Measurements from ENCODE around the gene RHOB.

GRCh38 chr2:20370209-20370708, 19.6 kb upstream of the PUM2 start:
- PRO-cap = no peak

- PRO-cap = no peak
Observed at GRCh38 chr2:20421771-20422541, 24.9 kb upstream of the RHOB start.

DNA sequence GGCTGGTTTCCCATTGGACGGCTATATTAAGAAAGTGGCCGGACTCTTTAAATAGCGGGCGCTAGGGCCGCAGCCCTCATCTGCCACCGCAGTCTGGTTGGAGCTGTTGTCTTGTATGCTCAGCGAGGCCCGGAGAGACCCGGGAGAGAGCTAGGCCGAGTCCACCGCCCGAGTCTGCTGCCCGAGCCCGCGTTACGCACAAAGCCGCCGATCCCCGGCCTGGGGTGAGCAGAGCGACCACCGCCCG, at the start of gene RHOB:
RHOB (plus strand) TSS at position 79 of the 247 bp plus-strand sequence.
- PRO-cap = bidirectional peak, plus-strand start at position 79 of the sequence, minus-strand start outside the sequence

- PRO-cap = no peak
Observed at GRCh38 chr2:20501172-20501432, 54.2 kb downstream of the RHOB start.

DNA sequence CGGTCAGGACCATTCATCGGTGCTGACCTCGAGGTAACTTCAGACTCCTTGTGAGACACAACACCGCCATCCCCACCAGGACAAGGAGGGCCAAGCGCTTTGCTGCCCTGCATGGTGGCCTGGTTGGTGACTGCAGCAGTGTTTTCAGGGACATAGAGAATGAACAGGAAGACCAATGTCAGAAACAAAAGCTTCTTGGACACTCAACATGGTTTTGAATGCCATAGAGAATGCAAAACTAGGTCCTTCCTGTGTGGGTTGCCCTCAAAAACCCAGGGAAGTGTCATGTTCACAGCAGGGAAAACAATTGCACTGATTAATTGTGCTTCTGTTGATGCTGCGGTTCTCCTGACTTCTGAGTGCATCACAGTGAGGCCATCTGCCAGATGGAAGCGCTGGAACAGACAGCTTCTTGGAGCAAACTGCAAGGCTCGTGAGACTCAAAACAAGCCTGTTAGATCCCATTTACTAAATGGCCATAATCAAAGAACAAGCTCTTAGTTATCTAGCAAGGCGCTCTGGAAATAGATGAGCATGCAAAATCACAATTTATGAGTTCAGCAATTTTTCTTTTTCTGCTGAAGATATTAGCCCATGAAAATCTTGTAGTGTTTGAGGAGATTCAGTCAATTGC, 77.0 kb downstream of the HS1BP3 start:
- PRO-cap = no peak

DNA sequence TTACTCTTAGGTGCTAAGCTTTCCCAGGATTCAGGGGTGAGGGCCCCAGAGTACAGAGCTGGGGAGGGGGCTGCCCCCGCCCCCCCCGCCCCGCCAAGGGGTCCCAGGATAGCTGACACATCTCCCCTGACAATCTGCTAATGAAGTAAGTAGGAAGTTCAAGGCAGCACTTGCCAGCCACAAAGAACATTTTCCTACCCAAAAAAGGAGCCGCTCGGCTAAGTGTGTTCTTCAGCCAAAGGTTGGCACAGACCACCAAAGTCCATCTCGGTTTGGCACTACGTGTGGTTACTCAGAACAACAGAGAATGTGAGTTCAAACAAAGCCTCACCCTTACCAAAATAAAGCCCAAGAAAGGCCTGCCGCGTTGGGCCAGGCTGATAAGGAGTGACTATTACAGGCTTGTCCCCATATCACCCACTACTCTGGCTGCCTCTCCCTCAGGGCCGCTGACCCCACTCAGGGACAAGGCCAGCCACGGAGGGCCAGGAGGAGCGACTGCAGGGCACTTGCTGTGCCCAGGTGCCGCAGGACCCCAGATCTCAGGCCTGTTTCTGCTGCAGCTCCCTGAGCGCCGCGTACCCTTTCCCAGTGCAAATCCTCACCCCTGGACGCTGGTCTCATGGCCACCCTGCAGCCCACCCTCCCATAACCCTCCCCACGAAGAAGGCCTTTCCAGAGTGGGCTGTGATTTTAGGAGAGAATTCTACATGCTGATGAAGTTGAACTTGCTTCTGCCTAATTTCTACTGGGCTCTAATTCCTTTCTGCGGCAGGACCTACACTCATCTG, 13.7 kb downstream of the HS1BP3 start:
- PRO-cap = no peak

DNA sequence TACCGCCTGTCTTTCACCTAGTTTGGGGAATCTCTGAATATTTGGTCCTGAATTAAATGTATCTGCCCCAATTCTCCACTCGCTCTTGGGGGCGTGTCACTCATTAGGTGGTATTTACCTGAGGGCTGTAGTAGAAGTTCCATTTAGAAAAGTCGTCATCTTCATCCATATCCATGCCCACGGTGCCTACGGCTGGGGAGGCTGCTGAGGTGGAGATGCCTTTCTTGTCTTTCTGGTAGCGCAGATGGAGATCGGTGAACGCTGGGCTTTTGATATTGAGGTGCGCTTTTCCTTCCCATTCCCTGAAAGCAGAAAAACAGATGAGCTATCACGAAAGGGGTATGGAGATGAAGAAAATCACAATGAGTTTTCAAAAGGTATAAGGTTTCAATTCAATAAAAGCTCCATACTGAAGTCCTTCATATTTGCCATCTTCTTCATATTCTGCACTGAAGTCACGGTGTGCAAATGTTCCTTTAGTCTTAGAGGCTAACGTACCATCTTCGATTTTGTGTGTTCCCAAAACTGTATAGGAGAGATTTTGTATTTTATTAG, 39.6 kb downstream of the APOB start:
- PRO-cap = no peak

DNA sequence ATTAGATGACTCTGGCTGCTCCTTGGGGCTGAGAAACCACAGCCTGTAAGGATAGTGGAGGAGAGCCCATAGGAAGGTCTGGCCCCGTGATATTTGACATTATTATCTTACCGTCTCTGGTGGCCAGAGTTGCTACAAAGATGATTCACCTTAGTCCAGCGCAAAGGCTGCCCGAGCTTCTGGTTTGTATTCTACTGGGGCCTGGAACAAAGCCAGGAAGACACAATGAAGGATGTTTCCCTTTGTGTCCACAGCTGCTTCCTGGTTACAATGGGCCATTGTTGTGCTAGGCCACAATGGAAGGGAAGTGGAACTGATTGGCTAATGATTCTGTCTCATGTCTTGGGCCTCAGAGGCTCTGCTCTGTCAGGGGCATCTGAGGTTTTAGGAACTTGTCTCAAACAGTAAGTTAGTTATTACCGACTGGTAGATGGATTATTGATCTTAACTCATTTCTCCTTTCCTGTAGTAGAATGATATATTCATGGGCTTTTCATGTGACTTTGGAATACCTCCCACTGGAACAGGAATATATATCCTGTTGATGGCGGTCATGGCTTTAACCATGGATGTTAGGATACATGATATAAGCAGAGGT, 132.3 kb downstream of the TDRD15 start:
- PRO-cap = no peak

DNA sequence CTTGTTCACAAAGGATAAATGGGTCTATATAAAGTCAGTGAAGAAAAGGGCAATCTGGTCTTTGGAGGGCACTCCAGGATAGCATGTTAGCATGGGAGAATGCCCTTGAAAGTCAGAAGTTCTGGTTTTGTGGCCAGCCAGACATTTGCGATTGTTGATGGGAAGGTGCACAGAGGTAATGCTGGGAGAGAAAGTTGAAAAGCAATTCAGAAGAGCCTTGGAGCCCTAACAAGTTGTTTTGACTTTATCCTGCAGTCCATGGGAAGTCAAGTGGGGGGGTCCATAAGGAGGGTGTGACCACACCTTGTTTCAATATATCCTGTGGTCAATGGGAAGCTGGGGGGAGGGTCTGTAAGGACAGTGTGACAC, 299.5 kb downstream of the TDRD15 start:
- PRO-cap = no peak

DNA sequence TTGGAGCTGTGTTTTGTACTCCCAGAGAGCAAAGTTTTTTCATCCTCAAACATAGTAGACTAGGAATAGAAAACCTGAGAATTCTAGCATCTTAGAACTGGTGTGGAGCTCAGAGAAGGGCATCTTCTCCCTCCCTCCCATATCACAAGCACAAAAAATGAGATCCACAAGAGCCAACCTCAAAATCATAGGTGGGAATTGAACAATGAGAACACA, 904.1 kb downstream of the TDRD15 start:
- PRO-cap = no peak

DNA sequence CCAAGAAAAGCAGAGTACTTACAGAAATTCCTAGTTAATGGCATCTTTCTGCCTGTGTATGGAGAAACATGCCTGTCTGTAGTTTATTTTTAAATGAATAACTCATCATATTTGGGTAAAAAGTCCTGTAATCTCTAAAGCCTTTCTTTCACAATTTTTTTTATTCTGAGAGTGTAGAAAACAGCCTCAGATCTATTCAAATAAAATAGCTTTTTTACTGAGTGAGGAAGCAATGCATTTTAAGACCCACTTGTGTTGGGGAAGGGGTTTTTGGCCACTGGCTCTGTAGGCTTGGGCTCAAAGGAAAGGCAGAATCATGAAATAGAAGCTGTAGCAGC, 82.4 kb downstream of the KLHL29 start:
- PRO-cap = no peak

GRCh38 chr2:23492697-23493435, 107.9 kb downstream of the KLHL29 start:
- PRO-cap = no peak

DNA sequence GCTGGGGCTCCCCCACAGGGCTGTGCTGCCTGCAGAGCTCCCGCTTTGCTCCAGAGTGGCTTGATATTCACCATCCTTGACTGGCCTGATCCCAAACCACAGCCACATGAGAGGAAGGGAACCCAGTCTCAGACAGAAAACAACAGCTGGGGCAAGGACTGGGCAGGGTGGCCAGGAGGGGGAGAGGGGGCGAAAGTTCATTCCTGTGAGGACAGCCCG, 179.1 kb downstream of the KLHL29 start:
- PRO-cap = no peak

GRCh38 chr2:23887782-23888028, 39.2 kb downstream of the ATAD2B start:
- PRO-cap = no peak

- PRO-cap = no peak
Observed at GRCh38 chr2:23927796-23928240, 895 bp upstream of the ATAD2B start.

- PRO-cap = no peak
Observed at GRCh38 chr2:24050170-24050714, 701 bp downstream of the FKBP1B start.

- PRO-cap = no peak
Observed at GRCh38 chr2:24083676-24084653, 669 bp downstream of the TP53I3 start.

DNA sequence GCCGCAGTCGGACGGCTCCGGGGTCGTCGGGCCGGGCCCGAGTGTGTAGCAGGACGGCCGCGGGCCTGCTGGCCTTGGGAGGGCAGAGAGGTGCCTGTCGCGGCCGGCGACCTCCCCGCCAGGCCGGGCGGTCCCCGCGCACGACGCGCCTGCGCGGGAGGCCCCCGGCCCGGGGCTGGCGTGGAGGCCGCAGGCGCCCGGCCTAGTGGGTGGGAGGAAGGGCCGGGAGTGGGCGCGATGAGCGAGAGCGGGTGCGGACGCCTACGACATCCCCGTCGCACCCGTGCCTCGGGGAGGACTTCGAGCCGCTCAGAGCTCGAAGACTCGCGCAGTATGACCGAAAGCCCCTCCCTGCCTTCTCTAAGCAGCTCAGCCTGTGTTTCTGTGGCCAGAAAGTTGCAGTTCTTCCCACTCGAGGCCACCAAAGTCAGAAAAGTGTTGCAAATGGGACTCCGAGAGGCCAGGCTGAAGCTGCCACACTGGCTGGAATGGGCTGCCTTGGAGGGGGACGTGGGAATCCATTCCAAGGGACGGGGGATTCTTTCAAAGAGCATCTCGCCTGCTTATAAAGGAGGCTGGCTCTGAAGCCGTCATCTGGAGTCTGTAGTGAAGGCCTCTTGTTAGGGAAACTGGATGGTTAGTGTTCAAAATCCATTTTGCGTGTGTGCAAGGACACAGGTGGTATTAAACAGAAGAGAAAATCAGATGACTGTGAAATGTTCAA, 477 bp downstream of the FAM228B start:
- PRO-cap = no peak

GRCh38 chr2:24282842-24283373, 77.4 kb downstream of the ITSN2 start:
- PRO-cap = no peak

DNA sequence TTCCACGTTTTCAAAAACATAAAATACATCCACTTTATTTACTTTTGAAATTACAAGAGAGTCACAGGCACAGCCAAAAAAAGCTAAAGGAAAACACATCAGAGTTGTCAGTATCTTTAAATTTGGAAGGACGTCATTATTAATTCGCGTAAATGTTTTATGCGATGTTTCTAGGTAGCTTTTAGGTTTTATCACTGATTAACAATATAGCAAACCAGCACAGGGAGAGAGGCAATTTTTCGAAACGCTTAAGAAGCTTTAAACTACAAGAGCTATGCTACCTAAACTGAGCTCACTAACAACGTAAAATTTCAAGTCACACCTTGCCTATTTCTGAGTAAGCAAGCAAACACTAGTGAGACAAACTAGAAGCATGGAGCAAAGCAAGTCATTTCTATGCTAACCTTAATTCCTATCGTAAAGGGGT, 1.3 kb downstream of the ITSN2 start:
- PRO-cap = no peak

Measured in pulmonary artery (tissue), 1 donor.